T47D (cell line): Measurements from ENCODE around the gene PRMT2.

- RRBS, result no CpG with 5 or more reads among the region's 4 CpGs
These were observed 42.9 kb downstream of the S100B start for GRCh38 chr21:46562047-46562350.

DNA sequence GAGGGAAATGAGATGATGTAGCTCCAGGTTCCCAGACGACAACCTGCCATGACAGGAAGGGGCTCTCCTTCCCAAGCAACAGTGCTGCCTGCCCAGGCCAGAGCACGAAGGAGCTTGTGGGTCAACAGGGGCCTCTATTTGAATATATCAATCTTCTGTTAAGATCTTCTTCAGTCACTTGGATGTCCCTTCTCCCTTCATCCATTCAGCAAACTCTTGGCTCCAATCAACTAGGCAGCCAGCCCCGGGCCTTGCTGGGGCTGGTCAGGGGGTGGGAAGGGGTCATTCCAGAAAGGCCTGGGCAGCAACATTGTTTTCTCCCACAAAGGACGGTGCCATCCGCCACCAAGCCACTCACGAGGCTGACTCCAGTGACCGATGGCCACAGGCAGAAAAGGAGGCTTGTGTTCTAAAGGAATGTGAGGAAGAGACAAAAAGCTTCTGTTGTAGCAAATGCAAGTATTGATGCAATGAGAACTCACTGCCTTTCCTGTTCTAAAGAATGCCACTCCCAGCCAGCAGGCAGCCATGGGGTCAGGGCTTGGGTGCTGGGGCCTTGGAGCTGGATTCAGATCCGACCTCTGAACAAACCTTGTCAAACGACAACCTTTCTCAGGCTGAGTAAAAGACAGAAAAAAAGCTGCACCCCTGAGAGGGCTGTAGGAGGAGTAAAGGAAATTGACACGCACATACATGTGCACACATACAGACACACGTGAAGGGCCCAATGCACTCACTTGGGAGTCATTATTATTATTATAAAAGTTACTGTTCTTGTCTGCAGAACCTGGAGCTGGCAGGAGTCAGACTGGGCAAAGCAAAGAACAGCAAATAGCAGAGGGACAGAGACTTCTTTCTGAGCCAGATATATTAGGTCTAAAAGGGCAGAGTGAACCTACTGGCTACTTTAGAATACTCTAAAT, 14.0 kb upstream of the PRMT2 start:
- RRBS, result no CpG with 5 or more reads among the region's 11 CpGs

- RRBS, result 2% methylated on average over 10 of the region's 67 CpGs
These were observed at the start of gene PRMT2 for GRCh38 chr21:46634783-46635786. PRMT2 (plus strand) TSS chr21:46635674.

DNA sequence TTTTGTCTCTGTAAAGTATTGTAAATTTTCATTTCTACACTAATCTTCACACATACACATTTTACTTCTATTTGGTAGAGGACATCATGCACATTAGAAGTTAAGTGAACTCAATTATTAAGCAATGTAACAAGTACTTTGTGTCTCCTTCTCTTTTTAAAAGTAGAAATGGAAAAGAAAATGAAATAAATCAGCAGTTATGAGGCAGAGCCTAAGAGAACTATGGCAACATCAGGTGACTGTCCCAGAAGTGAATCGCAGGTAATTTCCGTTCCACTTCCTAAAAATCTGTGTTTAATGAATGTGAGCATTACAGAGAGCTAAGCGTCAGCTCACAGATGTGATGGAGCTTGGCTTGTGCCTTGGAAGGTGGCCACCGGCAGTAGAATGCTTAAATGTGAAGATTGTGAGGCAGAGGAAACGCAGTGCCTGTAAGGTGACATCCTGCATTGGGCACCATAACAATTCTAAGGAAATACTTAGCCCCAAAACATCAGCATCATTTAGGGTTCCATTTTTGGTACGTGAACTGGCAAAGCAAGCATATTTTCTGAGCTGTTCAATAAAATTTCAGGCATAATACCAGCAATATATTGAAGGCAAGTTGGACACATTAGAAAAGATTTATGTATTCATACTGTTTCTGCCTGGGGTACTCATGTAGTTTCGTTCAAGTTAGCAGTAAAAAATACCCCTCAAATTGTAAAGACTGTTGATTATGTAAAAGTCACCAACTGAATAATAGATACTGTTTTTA, 1.4 kb downstream of the PRMT2 start:
- RRBS, result no CpG with 5 or more reads among the region's 7 CpGs